Anterior vena cava (tissue), 1 donor: ENCODE data around the genes SLC41A1 and C1orf116.

GRCh38 chr1:205300769-205301730 is 20.5 kb downstream of the NUAK2 start:
- PRO-cap, result no peak

DNA sequence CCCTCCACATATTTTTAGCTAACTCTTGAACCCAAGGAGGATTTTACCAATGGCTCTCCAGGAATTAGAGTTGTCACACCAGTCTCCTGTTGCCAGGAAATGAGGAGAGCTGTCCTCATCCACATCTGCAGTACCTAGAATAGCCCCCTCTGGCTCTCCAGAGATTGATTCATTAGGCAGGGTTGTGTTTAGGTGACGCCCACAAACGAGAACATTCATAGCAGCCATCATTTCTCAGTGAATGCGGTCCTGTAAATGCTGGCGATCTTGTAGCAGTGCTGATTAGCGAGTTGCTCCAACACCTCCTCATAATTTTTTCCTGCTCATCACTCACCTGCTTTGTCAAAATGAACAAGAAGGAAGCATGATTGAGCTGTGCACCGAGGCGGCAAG is 16.3 kb upstream of the KLHDC8A start:
- PRO-cap, result no peak

DNA sequence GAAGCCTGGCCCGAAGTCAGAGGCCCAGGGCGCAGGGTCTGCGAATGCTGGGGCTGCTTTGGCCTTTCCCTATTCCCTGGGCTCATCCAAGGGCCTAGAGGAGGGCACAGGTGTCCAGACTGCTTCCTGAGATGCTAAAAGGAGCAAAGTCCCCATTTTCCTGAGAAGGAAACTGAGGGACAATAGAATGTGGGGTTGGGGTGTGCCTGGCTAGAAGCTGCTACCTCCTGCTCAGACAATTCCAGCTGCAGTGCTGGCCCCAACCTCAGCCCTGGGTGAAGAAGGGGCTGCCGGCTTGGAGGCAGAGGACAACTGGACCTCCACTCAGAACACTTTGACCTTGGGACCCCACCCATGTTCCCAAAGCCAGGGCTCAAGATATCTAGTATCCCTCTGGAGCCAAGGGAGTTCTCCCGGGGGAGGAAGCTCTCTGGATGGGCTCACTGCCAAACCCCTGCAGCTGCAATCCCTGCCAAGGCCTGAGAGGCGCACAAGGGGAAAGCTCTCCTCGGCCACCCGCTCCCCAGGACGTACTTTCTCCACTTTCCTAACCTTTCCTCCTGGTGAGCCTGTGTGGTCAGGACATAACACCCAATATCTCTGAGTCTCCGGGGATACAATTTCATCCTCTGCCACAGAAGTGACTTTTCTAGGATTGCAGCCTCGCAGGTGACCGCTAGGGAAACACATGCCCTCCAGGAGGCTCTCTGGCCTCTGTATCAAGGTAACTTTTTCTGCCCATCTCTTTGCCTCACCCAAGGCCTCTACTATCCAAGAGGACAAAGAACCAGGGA is 16.8 kb upstream of the LEMD1 start:
- PRO-cap, result no peak

GRCh38 chr1:205442346-205443028 is 13.4 kb downstream of the BLACAT1 start:
- PRO-cap, result no peak

- PRO-cap, result no peak
Observed at GRCh38 chr1:205639376-205639898, 7.6 kb upstream of the ELK4 start.

- PRO-cap, result no peak
Observed at GRCh38 chr1:205677040-205677694, 3.1 kb downstream of the SLC45A3 start.

- PRO-cap, result no peak
Observed at GRCh38 chr1:205726429-205726968, 23.5 kb downstream of the NUCKS1 start.

GRCh38 chr1:205811505-205812041 is 1.4 kb downstream of the SLC41A1 start:
- PRO-cap, result no peak

DNA sequence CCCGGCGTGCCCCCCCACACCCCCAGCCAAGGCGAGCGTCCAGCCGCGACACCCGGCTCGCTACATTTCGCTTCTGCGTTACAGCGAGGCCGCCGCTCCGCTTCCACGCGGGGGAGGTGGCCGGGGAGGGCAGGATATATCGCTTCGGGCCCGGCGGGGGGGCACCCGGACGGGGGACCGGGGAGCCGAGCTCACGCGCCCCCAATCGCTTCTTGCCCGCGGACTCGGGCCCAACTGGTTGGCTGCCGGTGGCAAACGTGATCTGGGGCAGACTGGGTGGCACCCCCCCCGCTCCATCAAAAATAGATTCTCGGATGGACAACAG is at the start of gene SLC41A1:
Gene SLC41A1 (minus strand): TSS at position 274 of the 325 bp plus-strand sequence.
- PRO-cap, result unidirectional peak, minus-strand start at position 62 of the sequence; bidirectional peak, plus-strand start outside the sequence, minus-strand start at position 107 of the sequence

DNA sequence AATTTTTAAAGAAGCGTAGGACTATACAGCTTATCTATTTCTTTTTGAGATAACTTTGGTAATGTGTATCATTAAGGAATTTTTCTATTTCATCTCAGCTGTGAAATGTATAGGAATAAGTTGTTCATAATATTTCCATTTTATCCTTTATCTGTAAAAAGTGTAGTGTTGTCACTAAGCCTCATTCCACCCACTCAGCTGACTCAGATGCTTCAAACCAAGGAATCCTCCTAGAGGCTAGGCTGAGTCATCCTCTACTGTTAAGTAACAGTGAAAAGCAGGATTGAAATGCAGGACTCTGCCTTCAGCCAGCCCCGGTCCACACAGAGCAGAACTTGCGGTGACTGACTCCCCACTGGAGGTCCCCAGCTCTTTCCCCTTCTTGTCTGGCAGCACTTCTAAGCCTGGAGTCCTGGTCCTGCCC is 1.9 kb downstream of the RAB7B start:
- PRO-cap, result unidirectional peak, plus-strand start at position 331 of the sequence

GRCh38 chr1:206308965-206309803 is 105.8 kb downstream of the SRGAP2 start:
- PRO-cap, result no peak

DNA sequence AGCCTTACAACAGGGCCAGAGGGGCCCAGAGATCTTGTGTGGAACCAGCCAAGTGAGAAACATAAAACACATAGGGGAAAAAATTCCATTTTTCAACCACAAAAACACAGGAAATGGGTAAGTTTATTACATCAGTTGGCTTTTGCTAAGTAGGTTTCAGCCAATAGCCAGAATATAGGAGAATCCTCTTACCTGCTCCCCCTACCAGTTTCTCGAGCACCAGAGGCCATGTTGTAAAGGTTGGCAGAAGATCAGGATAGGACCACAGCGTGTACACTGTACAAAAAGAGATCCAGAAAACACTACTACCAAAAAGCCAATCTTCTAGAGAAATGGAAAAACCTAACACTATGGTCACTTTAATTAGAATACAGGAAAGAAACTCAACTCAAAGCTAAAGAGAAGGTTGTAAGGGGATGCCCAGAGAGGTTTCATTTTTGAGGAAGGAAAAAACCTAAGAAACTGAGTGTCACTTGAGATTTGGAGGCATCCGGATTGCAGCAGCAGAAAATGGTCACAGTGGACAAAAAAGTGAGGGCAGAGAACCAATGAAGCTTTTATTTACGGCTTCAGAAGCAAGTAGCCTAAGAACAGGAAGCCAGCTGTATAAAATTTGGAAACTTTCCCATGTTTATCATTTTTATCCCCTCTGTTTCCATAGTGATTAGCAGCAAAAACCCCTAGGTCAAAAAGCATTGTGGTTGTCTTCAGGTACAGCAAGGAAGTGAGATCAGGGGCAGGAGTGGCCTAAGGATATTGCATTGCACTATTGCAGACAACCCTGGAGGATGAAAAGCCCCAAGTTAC is 2.9 kb downstream of the EIF2D start:
- PRO-cap, result no peak

- PRO-cap, result no peak
Observed at GRCh38 chr1:206672725-206673108, 12.0 kb upstream of the MAPKAPK2 start.

GRCh38 chr1:206685010-206685172 is 186 bp downstream of the MAPKAPK2 start:
- PRO-cap, result no peak

GRCh38 chr1:206687236-206687470 is 2.4 kb downstream of the MAPKAPK2 start:
- PRO-cap, result no peak

- PRO-cap, result unidirectional peak, minus-strand start at chr1:206723866
Observed at GRCh38 chr1:206723370-206724178, 38.9 kb downstream of the MAPKAPK2 start.

DNA sequence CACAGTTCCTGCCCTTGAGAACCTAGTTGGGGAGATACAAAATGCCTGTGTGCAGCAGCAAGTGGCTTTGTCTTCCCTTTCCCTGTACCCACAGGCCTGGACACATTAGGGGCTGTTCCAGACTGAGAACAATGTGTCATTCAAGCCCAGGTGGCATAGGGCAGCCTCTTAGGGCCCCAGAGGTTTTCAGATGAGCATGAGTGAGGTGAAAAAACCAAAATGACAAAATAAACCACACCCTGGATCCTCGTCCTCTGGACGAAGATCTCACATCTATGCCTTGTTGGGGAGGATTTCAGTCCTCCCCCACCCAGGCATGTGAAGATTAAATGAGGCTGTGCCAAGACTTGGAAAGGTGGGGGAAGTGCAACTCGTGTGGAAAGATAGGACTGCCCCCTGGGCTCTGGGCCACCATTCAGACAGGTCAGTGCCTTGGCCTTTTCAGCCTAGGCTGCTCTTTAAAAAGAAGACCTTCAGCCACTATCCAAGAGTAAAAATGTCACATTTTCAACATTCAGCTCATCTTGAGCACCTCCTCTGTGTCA is 32.8 kb upstream of the IL19 start:
- PRO-cap, result no peak

DNA sequence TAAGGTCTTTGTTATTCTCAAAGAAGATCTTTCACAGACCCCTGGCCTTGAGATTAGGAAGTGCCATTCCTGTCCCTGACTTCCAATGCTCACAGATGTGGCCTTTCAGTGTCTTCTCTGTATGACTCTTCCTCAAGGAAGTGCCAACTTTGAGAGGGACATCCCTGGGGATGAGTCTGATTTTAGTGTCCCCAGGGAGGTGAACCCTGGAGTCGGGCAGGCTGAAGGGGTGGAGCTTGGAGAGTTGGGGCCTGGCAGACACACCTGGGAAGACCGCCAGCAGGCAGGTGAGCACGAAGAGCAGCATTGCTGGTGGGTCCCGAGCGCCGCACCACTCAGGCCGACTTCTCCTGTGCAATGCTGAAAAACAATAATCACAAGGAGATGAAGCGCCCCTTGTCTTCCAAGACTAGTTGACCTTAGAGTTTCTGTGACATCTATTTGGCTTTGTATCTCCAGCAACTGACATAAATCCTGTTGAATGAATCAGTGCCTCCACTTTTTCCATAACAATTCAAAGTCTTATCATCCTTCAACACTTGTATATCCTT is 6.0 kb downstream of the PIGR start:
- PRO-cap, result no peak

- PRO-cap, result no peak
Observed at GRCh38 chr1:206953558-206954022, 7.3 kb upstream of the PIGR start.

DNA sequence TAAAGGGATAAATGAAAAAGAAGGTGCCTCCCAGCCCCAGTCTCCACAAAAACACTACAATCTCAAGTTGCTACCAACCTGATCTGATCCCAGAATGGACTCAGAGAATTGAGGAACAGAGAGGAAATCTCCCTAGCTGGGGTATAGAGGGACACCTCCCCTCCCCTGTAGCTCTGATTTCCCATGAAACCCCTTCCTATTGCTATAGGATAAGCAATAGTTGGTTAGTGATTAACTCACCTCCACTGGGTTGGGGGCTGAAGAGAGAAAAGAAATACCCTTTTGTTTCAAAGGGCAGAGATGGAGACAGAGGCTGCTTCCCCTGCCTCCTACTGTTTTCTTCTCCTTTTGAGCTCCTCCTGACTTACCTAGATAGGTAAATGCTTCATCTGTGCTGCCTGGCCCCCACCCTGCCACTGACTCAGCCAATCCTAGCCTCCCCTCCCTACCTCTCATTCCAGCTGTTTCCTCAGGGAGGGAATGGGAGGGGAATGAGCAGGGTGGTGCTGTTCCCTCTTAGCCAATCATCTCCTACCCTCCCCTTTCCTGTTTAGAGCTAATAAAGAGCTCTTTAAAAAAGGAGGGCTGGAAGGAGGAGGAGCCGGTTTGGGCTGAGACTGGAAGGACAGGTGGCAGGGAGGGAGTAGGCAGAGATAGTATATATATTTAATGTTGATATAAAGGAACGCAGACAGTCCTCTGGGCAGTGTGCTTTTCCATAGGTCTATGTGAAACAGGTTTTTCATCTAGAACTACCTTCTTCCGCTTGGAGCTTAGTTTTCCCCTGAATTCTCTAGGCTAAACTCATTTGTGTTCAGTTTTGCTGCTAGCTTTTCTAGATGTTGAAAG is at the start of gene C1orf116:
Gene C1orf116 (minus strand): TSS at position 418 of the 849 bp plus-strand sequence.
- PRO-cap, result no peak